Spleen (tissue), 7 donors: ENCODE measurements around a stretch of chr7.

DNA sequence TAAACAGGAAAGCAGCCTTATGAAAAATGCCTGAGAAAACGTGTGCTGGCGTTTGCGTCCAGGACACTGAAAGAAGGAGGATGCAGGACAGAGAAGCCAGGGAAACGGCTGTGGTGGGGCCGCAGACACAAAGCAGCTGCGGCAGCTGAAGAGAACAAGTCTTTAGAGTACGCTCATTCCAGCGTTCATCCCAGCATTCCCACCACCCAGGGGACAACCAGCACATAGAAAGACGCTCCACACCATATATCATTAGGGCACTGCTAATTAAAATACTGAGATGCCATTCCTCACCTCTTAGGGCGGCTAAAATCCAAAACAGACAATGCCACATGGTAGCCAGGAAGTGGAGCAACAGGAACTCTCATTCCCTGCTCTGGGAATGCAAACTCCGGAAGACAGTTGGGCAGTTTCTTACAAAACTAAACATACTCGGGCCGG is 18.4 kb downstream of the GNA12 start:
- PRO-cap, 4 experiments, result no peak in any of the 4 experiments
- RAMPAGE, long total RNA, 4 experiments, result no peak in any of the 4 experiments

- PRO-cap, 4 experiments, result no peak in any of the 4 experiments
- RAMPAGE, long total RNA, 4 experiments, result no peak in any of the 4 experiments
These were observed 106.3 kb upstream of the SDK1 start for GRCh38 chr7:3194726-3195130.

DNA sequence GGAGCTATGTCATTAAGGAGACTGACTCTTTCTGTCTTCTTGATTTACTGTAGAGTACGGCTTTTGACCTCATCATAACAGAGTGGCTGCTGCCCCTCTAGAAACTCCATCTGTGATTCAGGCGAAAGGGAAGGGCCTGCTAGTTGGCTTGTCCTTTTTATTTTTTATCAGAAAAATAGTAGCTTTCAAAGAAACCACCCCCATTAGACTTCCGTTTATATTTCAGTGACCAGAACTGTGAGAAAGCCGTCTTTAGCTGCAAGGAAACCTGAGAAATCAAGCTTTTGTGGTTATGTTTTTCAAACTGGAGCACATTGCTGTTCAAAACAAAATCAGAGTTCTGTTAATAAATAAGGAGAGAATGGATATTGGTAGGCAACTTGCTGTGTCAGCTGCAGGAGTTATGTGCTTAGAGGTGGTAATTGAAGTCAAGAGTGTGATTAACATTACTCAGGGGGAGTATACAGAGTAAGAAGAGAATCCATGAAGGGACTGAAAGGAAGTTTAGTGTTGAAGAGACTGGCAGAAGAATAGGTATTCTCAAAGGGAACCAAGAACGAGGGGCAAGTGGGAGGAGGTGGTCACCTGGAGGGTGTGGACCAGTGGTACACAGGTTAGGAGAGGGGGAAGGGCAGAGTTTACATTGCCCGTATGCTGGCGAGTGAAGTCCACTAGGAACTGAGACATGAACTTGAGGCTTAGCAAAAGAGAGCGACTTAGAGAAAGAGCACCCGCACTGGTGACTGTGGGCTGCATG is 79.8 kb downstream of the SDK1 start:
- PRO-cap, 4 experiments, result no peak in any of the 4 experiments
- RAMPAGE, long total RNA, 4 experiments, result no peak in any of the 4 experiments

GRCh38 chr7:3529028-3529917 is 228.2 kb downstream of the SDK1 start:
- PRO-cap, 4 experiments, result no peak in any of the 4 experiments
- RAMPAGE, long total RNA, 4 experiments, result no peak in any of the 4 experiments

DNA sequence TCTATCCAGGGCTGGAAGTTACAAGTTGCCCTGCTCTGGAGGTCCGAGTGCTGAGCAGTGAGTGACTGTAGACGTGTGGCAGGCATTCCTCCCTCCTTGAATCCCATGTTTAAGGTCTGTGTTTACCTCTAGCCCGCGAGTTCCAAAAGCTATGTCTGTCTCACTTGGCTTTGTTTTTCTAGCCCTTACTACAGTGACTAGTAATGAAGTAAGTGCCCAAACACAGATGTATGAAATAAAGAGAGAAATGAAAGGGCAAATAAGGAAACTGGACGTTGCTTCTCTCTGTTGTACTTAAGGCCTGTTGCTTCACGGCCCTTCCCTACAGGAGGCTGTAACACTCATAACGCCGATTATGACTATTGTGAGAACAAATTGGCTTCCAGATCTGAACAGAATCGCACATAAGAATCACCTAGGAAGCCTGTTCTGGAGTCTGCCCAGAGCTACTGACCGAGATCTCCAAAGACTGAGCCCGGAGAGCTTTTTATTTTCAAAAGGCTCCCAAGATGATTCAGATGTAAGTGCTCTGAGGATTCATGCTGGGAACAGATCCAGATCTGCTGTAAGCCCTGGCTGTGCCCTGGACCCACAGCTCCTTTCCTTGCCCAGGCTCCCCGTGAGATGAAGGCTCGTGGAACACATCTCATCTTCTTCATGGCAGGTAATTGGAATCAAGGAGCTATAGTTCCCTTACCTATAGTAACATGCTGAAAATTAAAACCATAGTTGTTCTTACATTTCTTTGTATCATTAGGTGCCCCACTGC is 432.6 kb downstream of the SDK1 start:
- PRO-cap, 4 experiments, result no peak in any of the 4 experiments
- RAMPAGE, long total RNA, 4 experiments, result no peak in any of the 4 experiments

- PRO-cap, 4 experiments, result peak in 1 of 4 experiments; most common minus-strand start chr7:4420038 (in 1)
- RAMPAGE, long total RNA, 4 experiments, result no peak in any of the 4 experiments
These were observed 262.3 kb upstream of the FOXK1 start for GRCh38 chr7:4419929-4420155.

DNA sequence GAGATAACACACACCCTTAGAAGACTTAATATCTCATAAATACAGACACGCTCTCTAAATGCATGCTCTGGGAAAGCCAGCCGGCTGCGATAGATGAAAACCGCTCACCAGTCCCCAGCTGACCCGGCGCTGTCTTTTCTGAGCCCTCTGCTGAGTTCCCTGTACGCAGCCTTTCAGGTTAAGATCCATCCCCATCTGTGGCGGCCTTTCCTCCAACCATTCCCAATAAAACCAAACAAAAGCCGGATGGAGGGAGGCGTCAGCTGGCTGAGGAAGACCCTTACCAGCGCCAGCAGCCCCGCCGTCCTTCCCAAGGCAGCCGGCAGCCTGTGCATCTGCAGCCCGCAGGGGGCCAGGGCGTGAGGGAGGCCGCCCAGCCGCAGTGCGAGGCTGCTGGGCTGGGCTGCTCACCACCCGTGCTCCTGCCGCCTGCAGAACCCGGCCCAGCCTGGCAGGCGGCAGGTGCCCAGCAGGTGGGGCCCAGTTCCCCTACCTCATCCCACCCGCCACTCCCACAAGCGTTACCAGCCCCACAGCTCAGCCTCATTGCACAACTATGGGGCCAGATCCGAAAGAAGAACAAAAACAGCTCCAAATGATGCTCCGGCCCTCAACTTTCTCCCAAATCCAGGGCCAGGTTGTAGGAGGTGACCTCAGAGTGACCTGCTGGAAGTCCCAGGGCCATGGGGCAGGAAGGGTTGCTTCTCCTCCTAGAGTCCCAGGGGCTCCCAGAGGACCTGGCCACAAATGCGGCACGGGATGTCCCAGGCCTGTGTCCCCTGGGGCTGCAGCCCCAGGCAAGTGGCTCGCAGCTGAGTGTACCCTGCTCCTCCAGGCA is 23.9 kb downstream of the PAPOLB start:
- PRO-cap, 4 experiments, result no peak in any of the 4 experiments
- RAMPAGE, long total RNA, 4 experiments, result no peak in any of the 4 experiments

DNA sequence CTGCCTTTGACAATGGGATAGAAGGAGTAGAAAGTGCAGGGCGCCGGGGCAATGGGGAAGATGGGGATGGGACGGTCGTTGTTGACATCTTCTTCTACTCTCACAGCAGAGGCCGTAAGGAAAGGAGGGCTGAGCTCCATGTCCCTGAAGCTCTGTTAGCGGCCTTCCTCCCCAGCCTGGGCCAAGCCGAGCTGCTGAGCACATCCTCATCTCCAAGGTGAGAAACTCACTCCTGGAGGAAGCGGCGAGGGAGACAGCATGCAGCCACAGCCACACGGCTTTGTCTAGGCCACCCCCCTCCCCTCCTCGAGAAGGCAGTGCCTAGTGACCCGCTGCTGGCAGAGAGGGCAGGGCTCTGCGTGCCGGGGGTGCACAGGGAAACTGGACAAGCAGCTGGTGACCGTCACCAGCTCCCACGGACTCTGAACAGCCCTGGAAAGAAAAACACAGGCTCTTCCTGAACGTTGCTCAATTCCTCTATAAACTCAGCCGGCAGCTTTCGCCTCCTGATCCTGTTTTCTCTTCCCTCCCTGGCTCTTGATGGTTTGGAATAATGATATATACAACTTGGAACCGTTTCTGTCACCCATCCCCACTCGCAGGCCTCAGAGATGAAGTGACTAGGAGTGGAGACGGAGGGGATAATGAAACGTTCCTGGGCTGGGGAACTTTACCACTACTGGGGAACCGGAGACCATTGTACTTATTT is 19.5 kb downstream of the PAPOLB start:
- PRO-cap, 4 experiments, result peak in 1 of 4 experiments; most common plus-strand start position 471 of the sequence (in 1); most common minus-strand start position 424 of the sequence (in 1)
- RAMPAGE, long total RNA, 4 experiments, result no peak in any of the 4 experiments

- PRO-cap, 4 experiments, result no peak in any of the 4 experiments
- RAMPAGE, long total RNA, 4 experiments, result no peak in any of the 4 experiments
These were observed 42.8 kb downstream of the RBAK start for GRCh38 chr7:5088498-5088864.

- PRO-cap, 4 experiments, result no peak in any of the 4 experiments
- RAMPAGE, long total RNA, 4 experiments, result start-site peak on the plus strand in 1 of 4 experiments, at chr7:5193932-5194228 at its widest, 5 reads per replicate
These were observed 3.7 kb downstream of the WIPI2 start for GRCh38 chr7:5193654-5194171.

DNA sequence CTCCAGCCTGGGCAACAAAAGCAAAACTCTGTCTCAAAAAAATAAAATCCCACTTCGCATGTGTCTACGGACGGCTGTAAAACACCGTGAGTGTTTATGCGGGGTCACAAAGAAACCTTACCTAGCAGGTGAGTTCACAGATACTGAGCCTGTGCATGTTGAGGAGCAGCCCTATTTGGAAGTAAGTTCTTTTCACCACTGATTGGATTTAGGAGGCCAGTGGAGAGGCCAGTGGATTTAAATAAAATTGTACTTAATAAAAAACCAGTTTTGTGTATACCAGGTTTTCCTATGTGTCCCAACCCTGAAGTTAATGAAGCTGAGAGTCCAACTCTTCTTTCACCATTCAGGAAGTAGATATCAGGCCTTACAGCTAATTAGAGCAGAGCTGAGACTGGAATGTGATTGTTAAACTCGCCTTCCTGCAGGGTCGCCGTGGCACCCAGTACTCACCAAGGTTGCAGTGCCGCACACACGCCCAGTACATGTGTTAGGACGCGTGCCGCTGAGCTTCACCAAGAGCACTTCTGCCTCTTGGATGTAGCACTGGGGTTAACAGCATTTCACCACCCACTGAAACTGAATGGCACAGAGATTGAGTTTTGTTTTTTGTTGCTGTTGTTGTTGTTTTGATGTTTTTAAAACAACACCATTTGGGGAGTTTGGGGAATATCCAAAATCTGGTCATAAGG is 21.6 kb downstream of the WIPI2 start:
- PRO-cap, 4 experiments, result no peak in any of the 4 experiments
- RAMPAGE, long total RNA, 4 experiments, result no peak in any of the 4 experiments

- PRO-cap, 4 experiments, result no peak in any of the 4 experiments
- RAMPAGE, long total RNA, 4 experiments, result no peak in any of the 4 experiments
These were observed 37.0 kb downstream of the WIPI2 start for GRCh38 chr7:5226866-5227578.

DNA sequence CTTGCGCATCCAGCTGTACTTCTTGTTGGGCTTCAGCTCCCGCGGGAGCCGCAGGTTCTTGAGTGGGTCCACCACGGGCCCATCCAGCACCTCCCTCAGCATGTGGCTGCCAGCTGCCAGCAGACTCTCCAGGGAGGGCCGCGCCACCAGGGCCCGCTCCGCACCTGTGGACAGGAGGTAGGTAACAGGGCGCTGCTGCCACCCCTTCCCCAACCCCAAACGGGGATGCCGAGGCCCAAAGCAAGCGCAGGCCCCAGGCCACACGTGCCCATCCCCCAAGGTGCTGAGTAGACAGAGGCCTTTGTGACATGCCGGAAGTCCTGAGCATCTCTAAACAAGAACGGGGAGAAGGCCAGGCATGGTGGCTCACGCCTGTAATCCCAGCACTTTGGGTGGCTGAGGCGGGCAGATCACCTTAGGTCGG is 61.0 kb downstream of the TNRC18 start:
- PRO-cap, 4 experiments, result no peak in any of the 4 experiments
- RAMPAGE, long total RNA, 4 experiments, result start-site peak on the minus strand in 1 of 4 experiments, centred at position 99 of the sequence, 22 reads per replicate

- PRO-cap, 4 experiments, result no peak in any of the 4 experiments
- RAMPAGE, long total RNA, 4 experiments, result no peak in any of the 4 experiments
These were observed 20.1 kb upstream of the TNRC18 start for GRCh38 chr7:5443672-5444207.

DNA sequence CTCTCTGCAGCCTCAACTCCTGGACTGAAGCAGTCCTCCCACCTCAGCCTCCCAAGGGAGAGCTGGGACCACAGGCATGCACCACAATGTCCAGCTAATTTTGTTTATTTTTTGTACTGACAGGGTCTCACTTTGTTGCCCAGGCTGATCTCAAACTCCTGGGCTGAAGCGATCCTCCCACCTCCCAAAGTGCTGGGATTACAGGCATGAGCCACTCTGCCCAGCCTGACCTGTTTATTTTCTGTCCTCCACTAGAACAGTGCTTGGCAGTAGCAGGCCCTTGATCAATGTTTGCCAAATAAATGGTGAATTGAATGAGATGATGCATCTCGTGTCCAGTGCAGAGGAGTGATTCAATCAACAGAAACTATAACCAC is 5.1 kb upstream of the FBXL18 start:
- PRO-cap, 4 experiments, result no peak in any of the 4 experiments
- RAMPAGE, long total RNA, 4 experiments, result no peak in any of the 4 experiments

GRCh38 chr7:5525056-5526296 is 4.9 kb downstream of the ACTB start:
- PRO-cap, 4 experiments, result peak in 3 of 4 experiments; most common minus-strand start chr7:5525770 (in 3)
- RAMPAGE, long total RNA, 4 experiments, result no peak in any of the 4 experiments

DNA sequence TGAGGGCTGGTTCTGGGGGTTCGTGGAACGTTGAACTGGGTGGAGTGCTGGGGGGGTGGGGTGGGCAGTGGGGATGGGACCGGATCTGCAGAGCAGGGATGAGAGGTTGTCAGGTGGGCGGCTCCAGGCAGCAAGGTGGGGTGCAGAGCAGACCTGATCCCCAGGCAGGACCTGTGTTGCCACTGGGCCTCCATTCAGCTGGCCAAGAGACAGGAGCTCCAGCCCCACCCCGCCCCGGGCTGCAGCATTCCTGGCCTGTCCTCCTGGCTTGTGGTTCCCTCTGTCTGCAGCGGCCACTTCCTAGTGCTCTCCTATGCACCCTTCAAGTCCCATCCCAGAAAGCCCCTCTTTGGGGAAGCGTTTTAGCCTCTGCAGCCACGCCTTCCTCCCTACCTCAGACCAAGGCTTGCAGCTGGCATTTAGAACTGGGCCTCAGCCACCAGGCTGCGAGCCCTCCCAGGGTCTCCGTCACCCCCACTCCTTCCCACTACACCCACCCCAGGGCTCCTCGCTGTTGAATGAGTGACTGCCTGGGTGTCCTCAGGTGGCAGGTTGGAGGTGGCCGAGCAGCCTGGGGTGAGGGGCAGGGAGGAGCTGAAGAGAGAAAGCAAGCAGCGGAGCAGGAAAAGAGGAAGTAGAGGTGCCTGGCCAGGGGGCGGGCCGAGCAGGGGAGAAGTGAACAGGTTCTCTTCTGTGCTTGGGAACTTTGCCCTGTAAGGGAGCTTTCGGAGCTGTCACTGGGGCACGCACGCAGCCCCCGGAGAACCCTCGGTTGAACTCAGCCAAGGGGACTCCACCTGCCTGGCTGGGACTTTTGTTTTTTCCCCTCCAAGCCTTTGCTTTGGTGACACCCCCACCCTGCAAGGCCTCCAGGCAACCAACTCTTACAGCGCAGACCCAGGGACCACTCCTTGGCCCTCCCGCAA is 2.3 kb upstream of the ACTB start:
- PRO-cap, 4 experiments, result peak in 4 of 4 experiments; most common plus-strand start position 716 of the sequence (in 2); most common minus-strand start position 596 of the sequence (in 2)
- RAMPAGE, long total RNA, 4 experiments, result start-site peak on the plus strand in 1 of 4 experiments, centred at position 685 of the sequence, 6 reads per replicate

GRCh38 chr7:5597669-5598728 is 5.4 kb downstream of the FSCN1 start:
- PRO-cap, 4 experiments, result no peak in any of the 4 experiments
- RAMPAGE, long total RNA, 4 experiments, result no peak in any of the 4 experiments

- PRO-cap, 4 experiments, result no peak in any of the 4 experiments
- RAMPAGE, long total RNA, 4 experiments, result start-site peak on the minus strand in 1 of 4 experiments, at chr7:6038593-6038643 at its widest, 8 reads per replicate
These were observed 7.2 kb downstream of the ANKRD61 start for GRCh38 chr7:6038314-6038850.

GRCh38 chr7:6103631-6104067 is 1.1 kb upstream of the USP42 start:
- PRO-cap, 4 experiments, result no peak in any of the 4 experiments
- RAMPAGE, long total RNA, 4 experiments, result no peak in any of the 4 experiments